Measurements from ENCODE around the gene OTULIN.

DNA sequence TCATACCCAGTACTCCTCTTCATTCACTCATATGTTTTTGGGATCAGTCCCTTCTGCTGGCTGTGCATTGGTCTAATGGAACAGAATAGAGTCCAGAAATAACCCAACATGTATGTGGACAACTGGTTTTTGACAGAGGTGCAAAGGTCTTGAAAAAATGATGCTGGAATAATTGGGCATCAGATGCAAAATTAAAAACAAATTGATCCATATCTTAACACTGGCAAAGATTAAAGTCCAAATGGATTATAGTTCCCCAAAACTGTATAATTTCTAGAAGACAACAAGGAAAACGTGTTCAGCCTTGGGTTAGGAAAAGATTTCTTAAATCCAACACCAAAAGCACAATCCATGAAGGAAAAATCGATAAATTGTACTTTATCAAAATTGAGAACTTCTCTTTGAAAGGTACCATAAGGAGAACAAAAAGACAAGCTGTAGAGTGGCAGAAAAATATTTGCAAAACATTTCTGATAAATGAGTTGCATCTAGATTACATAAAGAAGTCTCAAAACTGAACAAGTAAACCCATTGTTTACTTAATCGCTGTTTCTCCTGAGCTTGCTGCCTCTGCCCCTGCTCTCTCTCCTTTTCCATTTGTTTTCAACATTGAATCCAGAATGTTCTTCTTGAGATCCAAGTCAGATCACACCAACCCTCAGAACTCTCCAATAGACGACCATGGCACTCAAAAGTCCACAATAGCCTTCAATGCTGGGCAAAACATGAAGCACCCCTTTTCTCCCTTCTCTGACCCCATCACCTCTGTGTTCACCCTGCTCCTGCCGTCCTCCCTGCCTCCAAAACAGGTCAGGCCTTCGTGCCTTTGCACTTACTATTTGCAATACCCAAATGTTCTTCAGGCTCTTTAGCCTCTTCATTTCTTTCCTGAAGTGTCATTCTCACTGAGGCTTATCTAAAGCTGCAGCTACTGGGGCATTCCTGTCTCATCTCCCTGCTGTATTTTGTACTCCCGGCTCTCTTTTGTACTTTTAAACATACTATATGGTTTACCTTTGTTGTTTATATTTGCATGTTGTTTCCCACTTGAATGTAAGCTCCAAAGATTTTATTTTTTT lies 2.3 kb upstream of the ROPN1L start:
- PRO-cap = no peak

DNA sequence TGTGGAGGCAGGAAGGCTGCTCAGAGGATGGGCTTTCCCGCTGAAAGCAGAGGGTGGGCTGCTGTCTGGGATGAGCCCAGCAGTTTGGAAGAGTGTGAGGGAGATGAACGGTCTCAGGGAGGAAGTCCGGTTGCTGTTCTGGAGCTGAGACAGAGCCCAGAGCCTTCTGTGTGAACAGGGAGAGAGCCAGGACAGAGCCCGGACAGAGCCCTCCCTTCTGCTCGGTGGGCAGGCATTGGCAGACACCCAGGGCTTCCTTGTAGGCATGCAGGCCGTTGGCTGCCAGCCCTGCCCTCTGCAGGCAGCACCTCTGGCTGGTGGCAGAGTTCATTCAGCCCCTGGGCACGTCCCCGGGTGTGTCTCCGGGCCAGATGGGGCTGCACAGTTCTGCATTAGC lies 18.8 kb downstream of the ROPN1L start:
- PRO-cap = no peak

DNA sequence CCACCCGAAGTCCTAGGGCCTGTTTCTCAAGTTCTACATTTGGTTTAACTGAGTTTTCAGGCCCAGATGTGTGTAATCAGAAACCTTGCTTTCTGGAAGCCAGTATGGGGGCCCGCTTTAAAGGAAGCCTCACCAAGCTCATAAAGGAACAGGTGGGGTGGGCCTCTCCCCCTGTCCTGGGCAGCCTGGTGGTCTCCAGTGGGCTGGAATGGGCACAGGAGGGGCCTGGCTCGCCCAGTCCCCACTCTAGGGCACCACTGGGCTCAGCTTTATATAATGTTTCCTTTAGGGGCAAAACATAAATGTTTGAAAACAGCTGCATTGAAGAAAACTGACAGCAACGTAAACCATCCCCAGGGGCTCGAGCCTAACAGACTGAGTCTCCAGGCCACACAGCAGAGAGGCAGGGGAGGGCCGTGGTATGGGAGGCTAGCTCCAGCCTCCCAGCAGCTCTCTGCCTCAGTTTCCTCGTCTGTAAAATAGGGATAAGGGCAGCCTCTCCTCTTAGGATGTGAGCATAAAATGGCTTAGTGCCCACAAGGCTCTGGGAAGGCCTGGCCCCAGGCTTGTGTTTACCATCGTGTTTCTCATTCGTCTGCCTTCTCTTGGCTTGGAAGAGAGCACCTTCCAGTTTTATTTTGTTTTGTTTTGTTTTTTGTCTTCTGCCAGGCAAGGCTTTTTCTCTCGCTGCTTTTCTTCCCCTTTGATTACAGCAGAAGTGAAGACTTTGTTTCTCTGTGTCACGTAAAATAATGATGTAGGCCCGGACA lies 2.6 kb downstream of the ANKRD33B start:
- PRO-cap = no peak

DNA sequence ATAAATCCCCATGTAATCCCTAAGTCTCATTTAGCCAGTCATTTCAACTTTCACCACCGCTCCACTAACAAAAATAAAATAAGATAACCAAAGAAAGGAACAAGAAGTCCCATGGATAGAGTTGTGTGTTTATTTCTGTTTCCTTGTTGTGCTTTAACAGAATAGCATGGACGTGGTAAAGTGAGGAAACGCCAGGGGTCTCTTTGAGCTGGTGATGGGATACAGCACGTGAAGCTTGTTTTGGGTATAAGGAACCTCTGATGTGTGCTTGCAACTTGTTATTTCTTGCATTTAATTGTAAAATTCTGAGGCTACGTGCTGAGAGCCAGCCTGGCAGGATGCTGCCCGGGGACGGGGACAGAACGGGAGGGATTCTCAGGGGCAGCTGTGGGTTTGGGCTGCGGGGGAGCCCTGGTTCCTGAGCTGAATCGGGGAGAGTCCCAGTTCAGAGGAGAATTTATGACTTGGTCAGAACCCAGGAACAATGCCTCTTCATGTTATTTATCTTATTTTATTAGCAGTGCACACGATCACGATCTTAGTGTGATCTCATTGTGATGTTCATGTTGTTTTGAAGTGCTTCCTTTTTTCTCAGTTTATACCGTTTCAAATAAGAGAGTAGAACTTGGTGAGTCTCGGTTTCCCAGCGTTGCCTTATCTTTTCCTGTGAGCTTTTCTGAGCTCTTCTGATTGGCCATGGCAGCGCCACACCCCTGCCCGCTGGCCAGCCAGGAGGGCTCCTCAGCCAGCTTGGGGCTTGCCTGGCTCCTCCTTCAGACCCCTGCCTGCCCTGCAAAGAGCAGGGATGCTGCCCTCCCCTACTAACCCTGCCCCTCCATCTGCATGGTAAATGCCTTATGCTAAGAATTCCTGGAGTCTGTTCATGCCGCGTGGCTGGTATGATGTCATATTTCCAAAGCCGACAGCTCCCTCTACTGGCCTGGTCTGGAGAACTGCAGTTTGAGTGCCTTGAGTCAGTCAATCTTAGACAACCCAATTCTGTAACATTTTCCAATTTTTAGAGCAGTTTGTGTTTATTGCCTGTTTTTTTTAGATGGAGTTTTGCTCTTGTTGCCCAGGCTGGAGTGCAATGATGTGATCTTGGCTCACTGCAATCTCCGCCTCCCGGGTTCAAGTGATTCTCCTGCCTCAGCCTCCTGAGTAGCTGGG lies 63.7 kb downstream of the ANKRD33B start:
- PRO-cap = no peak

- PRO-cap = no peak
Measured at GRCh38 chr5:10635294-10635917, 71.5 kb downstream of the ANKRD33B start.

DNA sequence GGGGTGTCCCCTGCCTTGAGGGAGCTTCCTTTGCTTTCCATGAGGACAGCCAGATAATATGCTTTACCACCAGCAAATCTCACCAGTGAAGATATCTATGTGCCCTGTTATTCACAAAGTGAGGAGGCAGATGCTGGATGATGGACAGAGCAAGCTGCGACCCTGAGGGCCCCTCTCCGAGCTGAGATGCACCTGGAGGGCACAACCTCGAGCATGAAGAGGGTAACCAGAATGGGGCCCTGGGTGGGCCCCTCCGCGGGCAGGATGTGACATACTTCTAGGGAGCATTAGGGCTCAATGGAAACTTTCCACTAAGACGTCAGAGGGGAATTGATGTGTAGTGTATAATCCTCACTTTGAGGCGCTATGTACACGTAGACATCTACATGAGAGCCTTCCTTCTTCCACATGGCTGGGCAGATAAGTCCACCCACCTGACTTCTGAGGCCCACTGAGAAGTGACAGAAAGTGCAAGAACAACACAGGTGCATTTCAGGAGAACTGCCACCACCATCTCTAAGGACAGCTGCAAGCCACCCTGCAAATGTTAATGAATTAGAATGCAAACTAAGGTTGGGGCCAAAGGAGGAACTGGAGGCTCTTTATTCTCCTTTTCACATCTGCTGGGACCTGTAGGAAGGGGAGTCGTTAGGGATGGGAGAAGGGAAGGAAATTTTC lies 61.1 kb downstream of the DAP start:
- PRO-cap = no peak

GRCh38 chr5:10747708-10748858 lies 13.0 kb downstream of the DAP start:
- PRO-cap = no peak

DNA sequence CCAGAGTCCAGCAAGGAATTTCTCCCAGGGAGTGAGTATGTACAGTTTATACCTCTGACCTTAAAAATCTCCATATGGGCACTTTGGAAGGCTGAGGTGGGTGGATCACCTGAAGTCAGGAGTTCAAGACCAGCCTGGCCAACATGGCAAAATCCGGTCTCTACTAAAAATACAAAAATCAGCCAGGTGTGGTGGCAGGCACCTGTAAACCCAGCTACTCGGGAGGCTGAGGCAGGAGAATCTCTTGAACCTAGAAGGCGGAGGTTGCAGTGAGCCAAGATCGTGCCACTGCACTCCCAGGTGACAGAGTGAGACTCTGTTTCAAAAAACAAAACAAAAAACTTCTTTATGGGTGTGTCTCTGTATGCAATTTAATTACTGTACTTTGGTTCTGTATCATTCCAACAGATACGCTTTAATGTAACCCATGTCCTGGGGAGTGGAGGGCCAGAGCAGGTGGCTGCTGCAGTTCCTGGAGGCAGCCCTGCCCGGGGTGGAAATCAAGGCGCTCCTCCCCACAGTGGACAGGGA lies 2.1 kb downstream of the DAP start:
- PRO-cap = bidirectional peak, plus-strand start at position 428 of the sequence, minus-strand start at position 310 of the sequence; unidirectional peak, plus-strand start at position 428 of the sequence

DNA sequence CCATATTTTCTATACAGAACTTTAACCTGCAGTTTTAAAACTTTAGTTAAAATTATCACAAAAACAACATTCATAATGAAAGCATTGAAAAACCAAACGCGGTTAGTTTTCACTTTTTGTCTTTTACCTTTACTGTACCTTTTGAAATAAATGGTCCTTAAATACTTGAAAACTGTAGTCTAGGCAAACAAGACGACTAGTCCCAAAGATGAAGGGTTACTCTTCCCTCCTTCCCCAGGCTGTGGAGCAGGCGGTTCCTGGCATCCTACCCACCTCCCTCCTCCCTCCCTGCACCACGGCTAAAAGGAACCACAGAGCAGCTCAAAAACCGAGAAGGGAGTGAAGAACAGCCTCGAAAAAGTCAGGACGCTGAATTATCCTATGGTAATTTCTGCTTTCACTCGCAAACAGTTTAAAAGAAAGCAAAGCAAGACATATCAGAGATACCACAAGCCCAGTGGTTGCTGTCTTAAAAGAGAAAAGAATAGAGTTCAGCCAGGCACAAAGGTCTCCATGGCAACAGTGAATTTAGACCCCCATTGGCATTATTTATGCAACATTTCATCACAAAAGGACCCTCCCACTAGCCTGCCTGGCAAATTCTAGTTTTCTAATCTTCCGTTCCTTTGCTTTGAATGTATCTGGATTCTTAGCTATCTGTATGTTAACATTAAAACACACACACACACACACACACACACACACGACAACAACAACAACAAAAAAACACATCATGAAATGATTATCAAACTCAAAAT lies 315.5 kb downstream of the CTNND2 start:
- PRO-cap = no peak

DNA sequence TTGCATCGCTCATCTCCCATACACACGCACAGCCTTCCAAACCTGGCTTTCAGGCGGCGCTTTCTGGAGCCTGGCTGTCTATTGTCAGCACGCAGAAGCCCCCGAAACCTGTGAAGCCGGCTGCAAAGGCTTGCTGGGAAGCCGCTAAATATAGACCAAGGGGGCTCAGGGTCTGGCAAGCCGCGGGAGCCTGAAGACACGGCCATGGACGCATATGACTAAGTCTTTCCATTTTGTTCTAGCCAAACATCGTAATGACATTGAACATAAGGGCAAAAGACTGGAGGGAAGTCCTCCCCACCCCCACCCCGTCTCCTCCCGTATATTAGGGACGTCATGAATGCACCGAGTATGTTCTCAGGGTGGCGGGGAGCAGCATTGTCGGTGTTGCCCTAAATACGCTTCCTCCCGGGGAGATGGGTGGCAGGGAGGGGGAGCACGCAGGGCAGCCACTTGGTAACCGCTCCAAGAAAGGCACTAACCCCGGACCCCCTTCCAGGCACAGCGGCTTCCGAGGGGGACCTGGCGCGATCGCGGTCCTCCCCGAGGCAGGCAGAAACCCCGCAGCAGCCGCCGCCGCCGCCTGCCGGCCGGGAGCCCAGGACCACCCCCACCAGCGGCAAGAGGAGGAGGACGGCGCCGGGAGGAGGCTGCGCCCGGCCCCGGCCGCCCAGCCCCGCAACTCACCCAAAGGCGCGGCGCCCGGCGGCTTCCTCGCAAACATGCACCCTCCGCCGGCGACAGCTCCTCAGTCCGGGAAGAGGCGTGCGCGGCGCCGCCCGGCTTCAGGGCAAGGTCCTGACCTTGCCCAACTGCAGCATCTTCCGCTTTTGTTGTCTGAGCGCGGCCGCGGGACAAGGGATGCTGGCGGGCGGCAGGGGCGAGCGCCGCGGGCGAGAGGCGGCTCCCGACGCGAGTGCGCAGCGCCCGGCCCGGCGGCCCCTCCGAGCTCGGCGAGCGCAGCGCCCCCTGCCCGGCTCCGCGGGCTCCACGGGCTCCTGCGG lies 814 bp downstream of the CTNND2 start:
- PRO-cap = no peak

- PRO-cap = no peak
Measured at GRCh38 chr5:13354476-13354737, 590.1 kb downstream of the DNAH5 start.

GRCh38 chr5:14010836-14012192 lies 66.8 kb upstream of the DNAH5 start:
- PRO-cap = bidirectional peak, plus-strand start at chr5:14011654, minus-strand start at chr5:14011561; unidirectional peak, minus-strand start at chr5:14011749

GRCh38 chr5:14286606-14287105 lies 143.5 kb downstream of the TRIO start:
- PRO-cap = no peak

DNA sequence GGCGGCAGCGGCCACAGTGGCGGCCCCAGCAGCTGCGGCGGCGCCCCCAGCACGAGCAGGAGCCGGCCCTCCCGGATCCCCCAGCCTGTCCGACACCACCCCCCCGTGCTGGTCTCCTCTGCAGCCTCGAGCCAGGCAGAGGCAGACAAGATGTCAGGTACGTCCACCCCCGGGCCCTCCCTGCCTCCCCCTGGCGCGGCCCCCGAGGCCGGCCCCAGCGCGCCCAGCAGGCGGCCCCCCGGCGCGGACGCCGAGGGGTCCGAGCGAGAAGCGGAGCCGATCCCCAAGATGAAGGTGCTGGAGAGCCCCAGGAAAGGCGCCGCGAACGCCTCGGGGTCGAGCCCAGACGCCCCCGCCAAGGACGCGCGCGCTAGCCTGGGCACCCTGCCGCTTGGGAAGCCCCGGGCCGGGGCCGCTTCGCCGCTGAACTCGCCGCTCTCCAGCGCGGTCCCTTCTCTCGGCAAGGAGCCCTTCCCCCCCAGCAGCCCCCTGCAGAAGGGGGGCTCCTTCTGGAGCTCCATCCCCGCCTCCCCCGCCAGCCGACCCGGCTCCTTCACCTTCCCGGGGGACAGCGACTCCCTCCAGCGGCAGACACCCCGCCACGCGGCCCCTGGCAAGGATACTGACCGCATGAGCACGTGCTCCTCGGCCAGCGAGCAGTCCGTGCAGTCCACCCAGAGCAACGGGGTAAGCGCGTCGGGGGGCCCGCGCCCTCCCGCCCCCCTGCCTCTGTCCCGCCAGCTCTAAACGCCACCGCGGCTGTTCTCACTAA lies 93.8 kb upstream of the OTULINL start:
- PRO-cap = no peak

- PRO-cap = no peak
Measured at GRCh38 chr5:14583760-14584549, 2.4 kb downstream of the OTULINL start.

GRCh38 chr5:14664076-14665172 lies at the start of gene OTULIN:
Gene OTULIN, plus strand, starts transcription at chr5:14664718.
- PRO-cap = bidirectional peak, plus-strand start at chr5:14664355, minus-strand start at chr5:14664367; bidirectional peak, plus-strand start at chr5:14664664, minus-strand start at chr5:14664585

DNA sequence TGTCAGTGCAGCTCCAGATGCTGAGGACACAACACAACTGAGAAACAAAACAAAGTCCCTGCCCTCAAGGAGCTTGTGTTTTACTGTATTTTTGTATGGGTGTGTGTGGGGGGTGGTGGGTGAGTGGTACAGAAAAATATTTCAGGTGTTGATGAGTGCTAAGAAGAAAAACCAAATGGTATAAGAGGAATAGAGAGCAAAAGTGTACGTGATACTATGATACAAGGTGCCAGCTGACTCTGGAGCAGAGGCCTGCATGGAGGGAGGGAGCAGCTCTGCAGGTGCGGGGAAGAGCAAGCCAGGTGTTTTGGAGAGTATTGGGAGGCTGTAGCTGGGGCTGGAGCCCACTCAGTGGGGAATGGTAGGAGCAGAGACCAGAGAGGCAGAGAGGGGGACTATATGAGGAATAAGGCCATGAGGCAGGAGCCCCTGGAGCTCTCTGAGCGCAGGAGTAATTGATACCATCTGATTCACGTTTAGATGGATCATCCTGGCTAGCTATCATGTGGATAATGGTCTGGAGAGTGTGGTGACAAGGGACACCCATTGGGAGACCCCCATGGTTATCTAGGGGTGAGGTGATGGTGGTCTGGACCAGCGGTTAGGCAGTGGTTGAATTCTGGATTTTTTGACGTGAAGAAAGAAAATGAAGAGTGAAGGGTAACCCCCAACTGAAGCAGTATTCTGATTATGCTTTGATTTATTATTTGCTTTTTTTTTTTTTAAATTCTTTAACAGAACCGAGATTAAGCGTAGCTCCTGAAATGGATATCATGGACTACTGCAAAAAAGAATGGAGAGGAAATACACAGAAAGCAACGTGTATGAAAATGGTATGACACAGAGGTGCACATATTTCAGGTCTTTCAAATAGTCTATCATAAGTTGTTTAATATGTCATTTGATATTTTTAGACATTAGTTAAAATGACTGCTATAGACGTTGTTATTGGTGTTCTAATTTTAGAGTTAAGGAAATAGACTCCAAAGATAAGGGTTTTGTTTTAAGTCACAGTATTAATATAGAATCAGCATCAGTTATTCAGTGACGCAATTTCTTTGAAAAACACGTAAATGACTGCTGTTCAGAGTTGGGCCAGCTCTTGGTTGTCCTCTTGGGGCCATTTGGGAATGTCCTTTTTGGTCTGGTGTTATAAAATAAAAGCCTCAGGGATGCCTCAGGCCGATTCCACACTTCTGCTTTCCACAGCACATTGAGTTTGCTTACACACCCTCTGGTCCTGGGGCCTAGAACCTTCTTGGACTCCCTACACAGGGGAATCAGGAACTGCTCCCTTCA lies 13.9 kb downstream of the OTULIN start:
- PRO-cap = no peak

DNA sequence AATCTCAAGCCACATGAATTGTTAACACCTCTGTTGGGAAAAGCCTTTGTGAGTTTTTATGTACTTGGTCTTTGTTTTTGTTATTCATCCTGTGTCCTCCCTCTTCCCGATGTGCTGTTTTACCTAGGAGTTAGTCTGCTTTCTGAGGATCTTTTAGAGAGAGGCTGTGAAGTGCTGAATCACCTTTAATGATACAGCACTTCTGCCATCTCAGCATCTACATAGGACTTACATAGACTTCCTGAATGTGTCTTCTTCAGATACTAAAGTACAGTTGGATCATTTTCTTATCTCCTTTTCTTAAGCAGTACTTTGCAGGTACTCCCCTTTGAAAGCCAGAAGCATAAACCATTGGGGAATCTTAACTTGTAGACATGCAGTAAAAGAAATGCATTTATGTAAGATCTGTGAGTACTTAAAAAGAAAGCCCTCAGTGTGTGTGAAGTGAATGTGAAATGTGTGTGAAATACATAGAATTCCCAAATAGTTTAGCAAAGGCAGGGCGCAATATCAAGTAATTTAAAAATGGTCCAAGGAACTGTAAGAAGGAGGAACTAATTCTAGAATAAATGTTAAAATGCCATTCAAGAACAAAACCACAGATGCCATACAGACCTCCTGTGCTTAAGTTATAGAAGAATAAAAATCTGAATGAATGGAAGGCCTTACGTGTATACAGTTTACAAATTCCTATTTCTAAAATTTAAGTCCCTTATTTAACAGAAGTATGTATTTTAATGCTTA lies 31.7 kb downstream of the OTULIN start:
- PRO-cap = no peak

DNA sequence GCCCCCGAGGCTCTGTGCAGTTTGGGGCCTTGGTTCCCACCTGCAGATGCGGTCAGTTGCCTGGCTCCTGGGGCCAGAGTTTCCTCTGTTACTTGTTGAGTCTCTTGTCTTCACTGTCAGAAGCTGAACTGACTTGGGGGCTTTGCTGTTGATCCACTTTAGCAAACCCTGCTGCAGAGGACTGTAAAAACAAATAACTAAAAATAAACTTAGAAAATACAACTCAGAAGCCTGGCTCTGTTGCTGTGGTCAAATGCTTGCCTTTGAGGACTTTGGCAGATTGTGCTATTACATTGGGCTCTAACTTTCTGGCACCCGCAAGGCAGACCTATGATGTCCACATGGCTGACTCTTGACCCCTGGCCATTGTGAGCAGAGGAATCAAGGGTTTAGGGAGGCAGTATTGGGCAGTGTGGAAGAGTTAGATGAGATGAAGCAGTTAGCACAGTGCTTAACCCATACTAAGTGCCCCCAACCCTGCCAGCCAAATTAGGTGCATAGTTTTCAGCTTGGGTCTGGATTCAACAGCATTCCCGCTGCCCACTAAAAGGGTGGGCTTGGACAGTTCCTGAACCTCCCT lies 34.0 kb downstream of the OTULIN start:
- PRO-cap = no peak

- PRO-cap = no peak
Measured at GRCh38 chr5:14701768-14702086, 37.2 kb downstream of the OTULIN start.

Measured in duodenum (tissue), 1 donor.